Bronchus fibroblast of lung (primary cell): ENCODE measurements around the gene LRTM2.

GRCh38 chr12:138746-139651 is 72.4 kb downstream of the IQSEC3 start:
- RAMPAGE, long total RNA, result no peak

- RAMPAGE, long total RNA, result no peak
Observed at GRCh38 chr12:237326-237893, 23.5 kb upstream of the SLC6A12 start.

DNA sequence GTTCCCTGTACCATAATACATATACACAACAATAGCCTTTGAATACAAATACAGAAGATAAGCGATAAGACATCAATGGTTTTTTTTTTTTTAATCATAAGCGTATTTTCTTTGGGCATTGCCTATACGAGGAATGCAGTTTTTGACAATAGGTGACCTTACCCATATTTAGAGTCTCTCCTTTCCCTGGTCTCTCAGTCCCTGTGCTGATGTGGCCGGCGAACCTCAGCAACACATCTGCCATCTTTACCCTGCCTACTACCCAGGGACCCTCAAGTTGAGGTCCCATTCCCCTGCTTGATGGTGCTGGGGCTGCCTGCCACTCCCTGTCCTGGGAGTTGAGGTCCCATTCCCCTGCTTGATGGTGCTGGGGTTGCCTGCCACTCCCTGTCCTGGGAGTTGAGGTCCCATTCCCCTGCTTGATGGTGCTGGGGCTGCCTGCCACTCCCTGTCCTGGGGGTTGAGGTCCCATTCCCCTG is 5.7 kb downstream of the B4GALNT3 start:
- RAMPAGE, long total RNA, result no peak

GRCh38 chr12:509447-510012 is 49.8 kb downstream of the B4GALNT3 start:
- RAMPAGE, long total RNA, result no peak

GRCh38 chr12:532719-533469 is 73.2 kb downstream of the B4GALNT3 start:
- RAMPAGE, long total RNA, result no peak

DNA sequence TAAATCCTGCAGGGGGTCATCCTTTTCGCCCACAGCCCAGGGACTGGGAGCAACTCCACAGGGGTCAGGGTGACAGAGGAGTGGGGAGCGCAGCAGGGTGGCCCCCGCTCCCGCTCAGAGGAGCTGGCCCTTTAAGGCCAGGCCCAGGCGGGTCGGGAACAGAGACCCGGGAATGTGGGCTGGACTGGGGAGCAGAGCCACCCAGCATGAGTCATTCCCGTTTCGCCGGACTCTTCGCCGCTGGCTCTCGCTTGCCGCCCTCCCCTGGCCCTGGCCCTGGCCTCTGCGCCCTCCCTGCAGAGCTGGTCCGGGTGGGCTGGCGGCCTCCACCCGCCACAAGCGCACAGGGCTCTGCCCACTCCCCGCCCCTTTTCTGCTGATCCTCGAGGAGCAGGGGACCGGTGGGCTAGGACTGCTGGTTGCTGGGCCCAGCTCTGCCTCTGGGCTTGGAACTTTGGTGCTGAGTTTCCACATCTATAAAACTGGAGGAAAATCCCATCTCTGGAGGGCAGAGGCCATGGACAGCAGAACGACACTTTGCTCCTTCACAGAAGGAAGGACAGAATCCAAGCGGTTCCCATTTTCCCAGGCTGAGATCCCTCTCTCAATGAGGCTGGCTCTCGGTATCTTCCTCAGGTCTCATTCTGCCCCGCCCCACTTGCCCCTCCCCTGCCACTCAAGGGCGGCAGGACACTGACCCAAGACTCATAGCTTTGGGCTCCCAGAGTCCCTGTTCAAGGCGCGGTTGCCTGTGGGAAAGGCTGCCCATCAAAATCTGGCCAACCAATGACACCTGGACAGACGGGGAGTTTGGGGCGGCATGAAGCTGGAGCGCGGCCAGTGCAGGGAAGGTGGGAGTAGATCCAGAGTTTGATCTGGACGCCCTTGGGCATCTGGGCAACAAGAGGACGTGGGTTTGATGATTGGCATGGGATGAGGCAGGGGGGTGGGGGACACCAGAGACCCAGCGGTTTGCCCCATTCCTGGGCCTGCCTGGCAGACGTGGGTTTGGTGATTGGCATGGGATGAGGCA is 92.5 kb downstream of the NINJ2 start:
- RAMPAGE, long total RNA, result no peak

- RAMPAGE, long total RNA, result no peak
Observed at GRCh38 chr12:666656-667174, 3.5 kb upstream of the NINJ2 start.

DNA sequence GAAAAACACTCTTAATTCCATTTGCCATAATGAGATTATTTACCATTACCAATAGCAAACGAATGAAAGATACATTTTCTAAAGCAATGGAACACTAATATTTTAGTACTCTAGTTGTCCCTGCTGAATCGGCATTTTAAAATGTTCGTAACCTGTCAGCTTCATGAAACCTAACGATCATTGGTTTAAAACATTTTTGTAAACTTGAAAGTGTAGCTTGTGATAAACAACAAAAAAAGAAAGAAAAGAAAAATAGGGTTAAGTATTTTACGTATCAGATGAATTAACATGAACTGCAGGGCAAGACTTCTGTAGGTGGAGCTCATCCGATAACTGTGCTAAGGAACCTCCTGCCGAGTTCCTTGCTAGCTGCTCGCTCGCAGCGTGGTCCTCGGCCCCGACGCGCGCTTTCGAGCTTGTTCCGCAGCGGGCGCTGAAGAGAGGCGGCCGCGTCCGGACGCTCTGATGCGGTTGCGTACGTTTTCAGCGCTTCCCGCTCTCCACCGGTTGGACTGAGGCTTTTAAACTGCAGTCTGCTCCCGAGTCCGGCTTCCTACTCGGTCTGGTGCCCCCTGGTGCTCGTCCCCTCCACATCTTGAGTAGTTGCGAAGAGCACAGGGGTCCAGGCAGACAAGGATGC is 1.4 kb upstream of the WNK1 start:
- RAMPAGE, long total RNA, result no peak

GRCh38 chr12:753795-754528 is 1.6 kb downstream of the WNK1 start:
- RAMPAGE, long total RNA, result no peak

GRCh38 chr12:816552-817091 is 64.2 kb downstream of the WNK1 start:
- RAMPAGE, long total RNA, result no peak

- RAMPAGE, long total RNA, result no peak
Observed at GRCh38 chr12:915893-916890, 33.3 kb downstream of the RAD52 start.

DNA sequence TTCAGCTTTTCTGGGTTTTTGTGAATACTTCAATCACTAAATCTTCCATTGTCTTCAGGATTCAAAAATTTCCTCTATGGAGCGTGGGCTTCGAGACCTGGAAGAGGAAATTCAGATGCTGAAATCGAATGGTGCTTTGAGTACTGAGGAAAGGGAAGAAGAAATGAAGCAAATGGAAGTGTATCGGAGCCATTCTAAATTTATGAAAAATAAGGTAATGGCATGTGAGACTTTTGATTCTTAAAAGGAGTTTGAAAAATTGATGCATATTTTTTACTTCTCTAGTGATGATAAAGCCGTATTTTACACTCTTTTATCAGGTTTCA is 119.1 kb downstream of the ERC1 start:
- RAMPAGE, long total RNA, result no peak

DNA sequence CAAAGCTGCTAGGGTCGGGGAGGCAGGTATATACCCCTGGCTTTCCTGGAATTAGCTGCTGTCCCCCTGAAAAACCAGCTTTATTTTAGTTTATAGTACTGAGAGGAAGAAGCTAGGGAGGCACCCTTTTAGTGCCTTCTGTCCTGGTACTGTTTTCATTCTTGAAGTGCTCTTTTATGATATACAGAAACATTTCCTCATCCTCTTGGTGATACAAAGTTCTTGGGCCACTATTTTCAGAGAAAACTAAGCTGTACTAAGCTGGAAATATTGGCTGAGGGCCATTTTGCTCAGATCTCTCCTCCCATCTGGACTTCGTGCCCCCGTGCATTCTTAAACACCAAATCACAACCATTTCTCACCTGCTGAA is 159.0 kb downstream of the FBXL14 start:
- RAMPAGE, long total RNA, result no peak

- RAMPAGE, long total RNA, result no peak
Observed at GRCh38 chr12:1474573-1475127, 119.7 kb downstream of the FBXL14 start.

- RAMPAGE, long total RNA, result no peak
Observed at GRCh38 chr12:1529586-1530634, 64.5 kb downstream of the FBXL14 start.

DNA sequence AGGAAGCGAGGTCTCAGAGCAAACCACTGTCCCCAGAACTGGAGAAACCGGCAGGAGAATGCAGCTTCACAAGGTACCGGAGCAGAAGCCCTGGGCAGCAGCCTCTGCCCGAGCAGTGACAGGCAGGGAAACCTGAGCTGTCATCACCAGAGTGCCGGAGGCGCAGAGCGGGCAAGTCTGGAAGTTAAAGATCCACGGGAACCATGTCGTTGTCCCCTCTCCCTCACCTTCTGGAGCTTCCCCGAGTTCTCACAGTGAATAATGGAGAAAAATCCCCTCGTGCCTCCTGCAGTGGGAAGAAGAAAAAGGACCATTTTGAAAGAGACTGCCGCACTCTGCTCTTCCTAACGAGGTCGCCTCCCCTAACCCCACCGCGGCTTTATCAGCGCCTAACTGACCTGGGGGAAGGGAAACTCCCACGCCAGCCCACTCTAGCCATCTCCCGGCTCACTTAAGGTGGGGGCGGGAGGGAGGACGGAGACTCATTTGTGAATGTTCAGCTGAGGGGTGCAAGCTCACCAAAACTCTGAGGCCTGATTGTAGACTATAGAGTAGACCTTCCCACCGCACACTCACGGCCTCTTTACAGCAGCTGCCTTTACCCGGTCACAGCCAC is 27.7 kb downstream of the FBXL14 start:
- RAMPAGE, long total RNA, result no peak

DNA sequence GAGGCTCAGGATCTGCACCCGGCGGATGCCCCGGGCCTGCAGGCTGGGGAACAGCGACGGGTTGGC is 715 bp downstream of the FBXL14 start:
- RAMPAGE, long total RNA, result no peak

DNA sequence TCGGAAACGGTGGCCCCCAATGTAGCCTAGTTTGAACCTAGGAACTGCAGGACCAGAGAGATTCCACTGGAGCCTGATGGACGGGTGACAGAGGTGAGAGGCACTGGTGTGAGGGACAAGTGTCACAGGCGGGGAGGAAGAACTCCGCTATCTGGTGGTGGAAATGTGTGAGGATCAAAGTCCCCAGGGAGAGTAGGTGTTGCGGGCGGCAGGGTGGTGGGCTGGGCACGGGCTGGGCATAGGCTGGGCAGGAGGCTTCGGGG is 179 bp downstream of the WNT5B start:
- RAMPAGE, long total RNA, result no peak

DNA sequence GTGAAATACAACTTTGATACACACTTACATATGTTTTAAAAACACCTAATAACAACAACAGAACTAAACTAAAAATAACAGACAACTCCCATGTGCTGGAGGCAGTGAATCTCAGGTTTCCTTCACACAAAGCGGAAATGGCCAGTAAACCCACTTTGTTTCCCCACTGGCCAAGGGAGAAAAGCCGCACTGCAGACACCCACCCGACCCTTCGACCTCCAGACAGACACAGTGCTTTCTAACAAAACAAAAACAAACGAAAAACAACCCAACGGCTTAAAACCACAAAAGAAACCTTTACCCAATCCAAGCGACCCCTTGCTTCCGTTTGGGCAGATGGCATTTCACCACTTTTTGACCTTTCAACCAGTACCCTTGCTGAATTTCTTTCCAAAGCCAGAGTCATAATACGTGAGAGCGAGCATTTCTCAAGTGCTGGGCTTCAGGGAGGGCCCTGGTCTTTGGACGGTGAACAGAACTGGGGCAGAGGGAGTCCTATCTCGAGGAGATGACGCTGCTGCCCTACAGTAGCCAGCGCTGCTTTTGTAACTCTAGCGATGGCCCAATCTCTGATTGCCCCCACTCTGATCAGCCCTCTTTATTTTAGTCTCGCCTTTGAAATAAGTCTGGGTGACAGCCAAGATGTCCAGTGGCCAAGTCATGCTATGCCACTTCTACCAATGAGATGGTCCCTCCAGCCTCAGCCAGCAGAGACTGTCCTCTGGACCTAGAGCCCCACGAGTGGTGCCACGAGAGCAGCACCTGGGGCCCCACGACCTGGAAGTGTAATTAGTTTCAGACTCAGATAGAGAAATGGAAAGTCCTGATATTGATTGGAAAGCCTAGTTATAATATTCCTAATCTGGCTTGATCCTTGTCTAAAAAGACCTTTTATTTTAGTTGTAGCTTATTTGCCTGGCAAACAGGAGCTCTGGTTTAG is 21.9 kb upstream of the ADIPOR2 start:
- RAMPAGE, long total RNA, result no peak

DNA sequence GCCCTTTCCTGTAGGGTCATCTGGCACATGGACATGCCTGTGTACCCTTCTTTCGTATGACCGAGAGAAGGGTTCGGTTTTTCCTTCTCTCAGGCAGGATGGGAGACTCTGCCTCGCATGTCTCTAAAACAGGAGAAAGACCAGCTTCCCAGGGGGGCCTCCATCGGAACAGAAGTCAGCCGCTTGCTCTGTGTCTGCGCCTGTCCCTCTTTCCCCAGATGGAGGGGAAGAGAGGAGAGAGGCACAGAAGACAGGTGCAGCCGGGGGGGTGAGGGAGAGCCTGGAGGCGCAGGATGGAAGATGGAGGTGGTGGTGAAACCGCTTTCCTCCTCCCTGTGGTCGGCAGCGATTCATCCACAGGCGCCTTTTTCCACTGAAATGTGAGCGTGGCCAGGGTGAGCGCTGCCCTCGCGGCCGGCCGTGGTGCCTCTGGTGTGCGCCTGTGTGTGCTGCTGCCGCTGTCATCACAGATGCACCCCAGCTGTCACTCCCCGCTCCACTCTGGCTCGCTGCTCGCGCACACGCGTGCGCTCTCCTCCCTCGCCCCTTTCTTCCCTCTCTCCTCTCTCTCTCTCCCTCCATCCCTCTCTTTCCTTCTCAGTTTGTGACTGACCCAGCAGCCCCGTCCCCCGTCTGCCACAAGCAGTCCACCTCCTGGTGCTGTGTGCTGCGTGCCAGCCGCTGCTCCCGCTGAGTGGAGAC is at the start of gene LRTM2:
LRTM2 (plus strand) TSS at position 581 of the 702 bp plus-strand sequence.
- RAMPAGE, long total RNA, result no peak